Neural progenitor cell (in vitro differentiated cells): ENCODE data around the genes MPIG6B and LSM2.

- RAMPAGE, long total RNA = no peak
Measured at GRCh38 chr6:31164892-31165735, 5.4 kb downstream of the POU5F1 start.

- RAMPAGE, long total RNA = no peak
Measured at GRCh38 chr6:31203282-31203572, 32.7 kb upstream of the POU5F1 start.

GRCh38 chr6:31269409-31270233, 2.3 kb downstream of the HLA-C start:
- RAMPAGE, long total RNA = no peak

DNA sequence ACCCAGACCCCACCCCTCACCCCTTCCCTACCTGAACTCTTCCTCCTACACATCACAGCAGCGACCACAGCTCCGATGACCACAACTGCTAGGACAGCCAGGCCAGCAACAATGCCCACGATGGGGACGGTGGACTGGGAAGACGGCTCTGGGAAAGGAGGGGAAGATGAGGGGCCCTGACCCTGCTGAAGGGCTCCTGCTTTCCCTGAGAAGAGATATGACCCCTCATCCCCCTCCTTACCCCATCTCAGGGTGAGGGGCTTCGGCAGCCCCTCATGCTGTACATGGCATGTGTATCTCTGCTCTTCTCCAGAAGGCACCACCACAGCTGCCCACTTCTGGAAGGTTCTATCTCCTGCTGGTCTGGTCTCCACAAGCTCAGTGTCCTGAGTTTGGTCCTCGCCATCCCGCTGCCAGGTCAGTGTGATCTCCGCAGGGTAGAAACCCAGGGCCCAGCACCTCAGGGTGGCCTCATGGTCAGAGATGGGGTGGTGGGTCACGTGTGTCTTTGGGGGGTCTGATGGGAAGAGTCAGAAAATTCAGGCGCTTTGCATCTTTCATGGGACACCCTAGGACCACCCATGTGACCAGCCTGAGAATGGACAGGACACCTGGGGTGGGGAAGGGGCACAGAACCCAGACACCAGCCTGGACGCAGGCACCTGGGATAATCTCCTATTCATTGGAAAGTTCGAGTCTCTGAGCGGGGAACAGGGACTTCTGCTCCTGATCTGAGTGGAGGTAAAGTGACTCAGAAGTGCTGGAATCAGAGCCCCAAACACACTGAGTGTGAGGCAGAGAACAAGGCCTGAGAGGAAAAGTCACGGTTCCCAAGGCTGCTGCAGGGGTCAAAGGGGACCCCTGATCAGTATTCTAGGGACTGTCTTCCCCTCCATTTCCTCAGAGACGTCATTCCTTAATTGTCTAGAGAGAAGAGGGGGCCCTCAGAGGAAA, 1.6 kb downstream of the HLA-B start:
- RAMPAGE, long total RNA = no peak

GRCh38 chr6:31399875-31400512, 3.4 kb upstream of the MICA start:
- RAMPAGE, long total RNA = no peak

GRCh38 chr6:31402021-31402346, 1.4 kb upstream of the MICA start:
- RAMPAGE, long total RNA = no peak

- RAMPAGE, long total RNA = no peak
Measured at GRCh38 chr6:31495052-31495610, 2.8 kb upstream of the MICB start.

GRCh38 chr6:31495611-31496019, 2.3 kb upstream of the MICB start:
- RAMPAGE, long total RNA = no peak

GRCh38 chr6:31528183-31528736, 502 bp upstream of the MCCD1 start:
- RAMPAGE, long total RNA = no peak

- RAMPAGE, long total RNA = no peak
Measured at GRCh38 chr6:31534648-31534924, 5.8 kb downstream of the MCCD1 start.

DNA sequence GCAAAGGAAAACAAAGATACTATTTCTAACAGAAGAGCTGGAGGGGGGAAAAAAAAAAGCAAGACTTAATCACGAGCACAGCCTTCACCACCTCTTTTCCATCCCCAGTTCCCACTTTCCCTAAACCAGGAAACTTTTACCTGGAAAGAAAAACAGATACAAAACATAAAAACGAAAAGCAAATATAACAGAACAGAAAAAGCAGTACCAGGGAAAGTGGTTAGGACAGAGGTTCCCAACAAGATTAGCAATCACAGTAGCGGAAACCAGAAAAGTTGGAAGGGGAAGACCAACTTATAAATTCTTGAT, 1.2 kb downstream of the DDX39B start:
- RAMPAGE, long total RNA = no peak

DNA sequence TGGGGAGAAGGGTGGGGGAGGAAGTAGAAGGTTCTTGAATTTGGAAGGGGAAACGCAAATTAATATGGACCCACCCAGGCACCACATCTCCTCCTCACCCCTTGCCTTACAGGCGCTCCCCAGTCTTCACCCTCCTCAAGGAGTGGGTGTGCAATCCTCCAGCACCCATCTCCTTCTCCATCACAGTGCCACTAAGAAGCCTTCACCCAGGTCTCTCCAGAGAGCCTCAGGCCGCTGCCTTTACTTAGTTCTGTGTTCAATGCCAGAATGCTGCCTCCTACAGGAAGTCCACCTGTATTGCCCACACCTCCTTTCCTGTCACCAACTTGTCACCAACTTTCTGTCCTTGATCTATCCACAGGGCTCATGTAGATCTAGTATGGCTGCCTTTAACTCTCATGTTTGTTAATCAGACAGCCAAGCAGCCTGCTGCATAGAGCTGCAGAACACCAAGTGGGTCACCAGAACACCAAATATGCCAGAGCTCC, 601 bp upstream of the LST1 start:
- RAMPAGE, long total RNA = no peak

GRCh38 chr6:31586409-31587442, 649 bp downstream of the LST1 start:
- RAMPAGE, long total RNA = no peak

DNA sequence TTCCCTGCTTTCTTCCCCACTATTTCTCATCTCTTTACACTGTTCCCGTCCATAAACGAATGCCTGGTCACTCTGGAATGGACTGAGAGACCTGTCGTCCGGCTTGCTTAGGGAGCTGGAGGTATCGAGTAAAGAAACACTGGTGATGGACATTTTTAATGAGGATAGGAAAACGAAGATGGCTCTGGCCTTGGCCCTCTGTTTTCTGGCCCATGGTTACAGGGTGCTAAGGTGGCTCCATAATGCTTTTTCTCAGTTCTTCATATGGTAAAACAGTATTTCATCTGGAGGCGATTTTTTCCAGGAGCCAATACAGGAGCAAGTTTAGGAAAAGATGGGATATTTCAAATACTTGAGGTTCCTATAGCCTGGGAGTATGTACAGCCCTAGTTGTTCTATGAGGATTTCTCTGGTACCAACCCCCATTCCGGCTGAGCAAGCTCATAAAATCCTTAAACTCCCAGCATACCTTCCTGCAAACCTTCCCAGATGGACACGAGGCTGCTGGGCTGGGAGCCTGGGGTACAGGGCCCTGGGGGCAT, 1.3 kb downstream of the PRRC2A start:
- RAMPAGE, long total RNA = no peak

- RAMPAGE, long total RNA = no peak
Measured at GRCh38 chr6:31629515-31630166, 9.1 kb downstream of the PRRC2A start.

GRCh38 chr6:31663834-31664765, 697 bp downstream of the GPANK1 start:
- RAMPAGE, long total RNA = no peak

GRCh38 chr6:31723116-31723972, at the start of gene MPIG6B:
TSS of gene MPIG6B (plus strand) at chr6:31723373.
- RAMPAGE, long total RNA = no peak

GRCh38 chr6:31791388-31791711, 4.2 kb downstream of the VARS1 start:
- RAMPAGE, long total RNA = no peak

DNA sequence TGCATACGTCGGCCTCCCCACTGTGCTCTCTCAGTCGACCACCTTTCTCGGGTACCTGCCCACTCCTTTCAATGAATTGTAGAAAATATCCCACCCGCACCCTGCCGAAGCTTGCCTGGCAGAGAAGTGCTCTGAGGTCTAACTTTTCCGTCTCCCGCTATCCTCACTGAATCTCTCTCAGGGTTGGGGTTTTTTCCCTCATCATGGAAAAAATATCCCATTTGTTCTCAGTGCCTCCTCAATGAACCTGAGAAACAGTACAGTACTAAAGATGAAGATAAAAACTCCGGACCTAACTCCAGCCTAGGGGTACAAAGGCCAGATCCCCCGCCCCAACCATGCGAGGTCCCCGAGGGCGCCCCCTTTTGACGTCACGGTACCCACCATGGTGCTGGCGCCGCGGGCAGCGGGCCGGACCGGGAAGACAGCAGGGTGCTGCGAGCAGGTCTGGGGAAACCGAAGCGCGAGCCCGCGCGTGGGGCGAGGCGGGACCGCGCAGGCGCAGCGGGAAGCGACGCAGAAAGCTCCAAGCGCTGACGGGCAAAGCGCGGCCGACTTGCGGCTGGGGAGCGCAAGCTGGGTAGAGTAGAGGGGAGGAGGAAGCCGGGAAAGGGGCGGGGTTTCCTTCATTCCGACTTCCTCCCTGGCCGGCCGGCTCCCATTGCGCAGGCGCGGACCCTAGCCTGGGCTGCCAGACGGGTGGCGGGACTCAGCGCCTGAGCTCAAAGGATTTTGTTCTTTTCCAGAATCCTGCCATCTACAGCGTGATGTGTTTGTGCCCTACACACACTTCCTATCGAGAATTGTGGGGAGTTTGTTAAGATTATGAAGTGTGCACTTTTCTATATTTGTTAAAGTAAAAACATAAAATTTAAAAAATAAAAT, at the start of gene LSM2:
LSM2 (minus strand) TSS at position 596 of the 885 bp plus-strand sequence.
- RAMPAGE, long total RNA = start-site peak on the minus strand centred at position 594 of the sequence, 54 bp wide, 164 and 610 reads in 2 replicates

DNA sequence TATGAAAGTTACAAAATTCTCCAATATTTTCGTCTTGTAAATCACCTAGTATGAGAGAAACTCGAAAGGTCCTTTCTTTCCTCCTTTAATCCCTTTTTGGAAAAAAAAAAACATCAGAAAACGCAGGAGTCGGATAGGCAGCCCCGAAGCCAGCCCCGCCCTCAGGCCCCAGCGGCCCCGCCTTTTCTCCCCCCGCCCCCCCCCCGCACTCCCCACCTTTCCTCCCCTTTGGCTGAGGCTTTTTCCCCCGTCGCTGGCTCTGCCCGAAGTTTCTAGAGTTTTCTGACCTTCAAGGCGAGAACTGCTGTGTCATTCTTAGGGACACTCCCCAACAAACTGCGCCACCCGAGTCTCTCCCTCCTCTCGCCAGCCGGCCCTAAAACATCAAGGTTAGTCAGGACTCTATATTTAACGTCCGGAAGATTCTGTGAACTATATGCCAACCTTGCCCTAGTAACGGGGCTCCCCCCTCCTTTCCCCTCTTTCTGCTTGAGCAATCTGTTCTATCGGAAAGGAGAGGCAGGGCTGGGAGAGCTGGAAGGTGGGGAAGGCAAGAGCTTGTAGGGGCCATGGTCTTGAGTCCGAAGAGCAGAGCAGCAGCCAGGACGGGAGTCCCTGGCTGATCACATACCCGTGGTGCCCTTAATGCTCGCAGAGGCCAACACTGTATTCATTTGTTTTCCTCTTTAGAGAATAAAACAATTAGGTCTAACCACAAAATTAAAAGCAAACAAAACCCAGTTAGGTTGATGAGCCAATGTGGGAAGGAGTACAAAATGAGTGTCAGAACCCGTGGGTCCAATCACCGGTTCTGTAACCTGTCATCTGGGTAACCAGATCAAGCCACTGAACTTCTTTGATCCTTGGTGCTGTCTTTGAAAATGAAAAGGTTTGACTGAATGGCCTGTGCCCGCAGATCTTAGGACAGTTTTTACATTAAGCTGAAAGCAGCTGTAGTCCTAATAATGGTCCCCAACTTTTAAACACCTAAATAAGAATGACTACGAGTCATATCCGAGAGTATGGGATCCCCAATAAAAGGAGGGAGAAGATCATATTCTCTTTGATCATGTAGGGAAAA, 5.3 kb upstream of the HSPA1B start:
- RAMPAGE, long total RNA = no peak